OVCAR3 (cell line): ENCODE data around the gene H2AL3.

- RRBS: no CpG with 5 or more reads among the region's 1 CpG
Measured at GRCh38 chrX:37811219-37811948, 31.5 kb downstream of the CYBB start.

DNA sequence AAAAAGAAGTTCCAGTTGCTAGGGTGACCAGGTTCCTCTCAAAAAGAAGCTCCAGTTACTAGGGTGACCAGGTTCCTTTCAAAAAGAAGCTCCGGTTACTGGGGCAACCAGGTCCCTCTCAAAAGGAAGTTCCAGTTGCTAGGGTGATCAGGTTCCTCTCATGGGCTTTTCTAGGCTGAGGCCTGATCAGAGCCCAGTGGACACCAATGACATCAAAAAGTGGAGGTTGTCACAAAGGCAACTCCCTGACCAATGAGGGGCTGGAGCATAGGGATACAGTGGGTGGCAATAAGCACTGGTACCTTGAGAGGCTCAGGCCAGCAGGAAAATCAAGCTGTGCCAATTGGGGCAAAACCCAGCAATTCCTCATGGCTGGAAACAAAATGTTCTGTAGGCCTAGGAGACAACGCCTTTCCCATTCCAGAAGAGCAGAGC lies at the start of gene H2AL3:
H2AL3 (plus strand) TSS at position 297 of the 435 bp plus-strand sequence.
- RRBS: no CpG with 5 or more reads among the region's 2 CpGs

GRCh38 chrX:38803497-38804540 lies 2.6 kb downstream of the MID1IP1 start:
- RRBS: 22% methylated on average over 13 of the region's 73 CpGs

GRCh38 chrX:38804541-38805291 lies 3.5 kb downstream of the MID1IP1 start:
- RRBS: 31% methylated on average over 18 of the region's 70 CpGs

- RRBS: no CpG with 5 or more reads among the region's 6 CpGs
Measured at GRCh38 chrX:38806794-38807407, 5.6 kb downstream of the MID1IP1 start.

DNA sequence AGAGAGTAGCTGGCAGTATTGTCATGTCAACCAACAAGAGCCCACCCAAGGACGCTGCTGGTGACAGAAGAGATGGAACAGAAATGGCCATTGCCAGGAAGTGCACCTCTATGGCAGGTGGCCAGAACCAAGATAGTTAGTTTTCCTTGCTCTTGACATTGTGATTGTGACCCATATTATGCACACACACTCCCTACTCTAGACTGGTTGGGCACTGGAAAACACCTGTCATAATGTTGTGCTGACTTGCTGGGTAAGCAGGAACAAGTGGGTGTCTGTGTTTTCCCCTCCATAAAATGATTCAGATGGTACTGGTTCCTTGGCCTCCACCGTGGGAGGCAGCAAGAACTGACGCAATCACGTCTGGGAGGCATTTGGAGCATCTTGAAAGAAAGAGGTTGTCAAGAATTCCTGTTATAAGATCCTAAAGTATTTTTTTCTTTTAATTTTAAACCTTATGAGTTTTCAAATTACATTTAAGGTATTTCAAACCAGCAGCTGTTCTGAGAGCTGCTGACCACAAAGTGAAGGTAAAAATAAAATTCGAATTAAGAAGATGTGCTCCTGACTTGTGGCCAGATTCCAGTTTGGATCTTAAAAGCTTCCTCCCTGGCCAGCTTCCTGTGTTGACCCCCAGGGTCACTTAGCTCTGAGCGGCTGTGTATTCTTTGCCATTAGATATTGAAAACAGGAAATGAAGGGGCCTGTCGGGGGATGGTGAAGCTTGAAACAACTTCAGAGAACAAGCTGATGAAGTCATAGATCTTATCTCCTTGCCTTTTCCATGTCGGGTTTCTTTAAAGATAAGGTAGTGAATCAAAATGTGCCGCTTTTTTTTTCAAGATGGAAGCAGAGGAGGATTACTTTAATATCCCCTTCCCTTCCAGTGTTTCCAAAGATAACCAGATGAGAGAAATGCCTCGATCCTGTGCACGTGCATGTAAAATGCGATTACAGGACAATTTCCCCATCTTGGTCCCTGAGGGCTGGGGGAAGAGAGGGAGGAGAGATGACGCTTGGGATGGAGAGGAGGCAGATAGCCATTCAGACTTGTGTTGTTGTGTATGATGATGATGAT lies 508.2 kb downstream of the MID1IP1 start:
- RRBS: no CpG with 5 or more reads among the region's 13 CpGs

DNA sequence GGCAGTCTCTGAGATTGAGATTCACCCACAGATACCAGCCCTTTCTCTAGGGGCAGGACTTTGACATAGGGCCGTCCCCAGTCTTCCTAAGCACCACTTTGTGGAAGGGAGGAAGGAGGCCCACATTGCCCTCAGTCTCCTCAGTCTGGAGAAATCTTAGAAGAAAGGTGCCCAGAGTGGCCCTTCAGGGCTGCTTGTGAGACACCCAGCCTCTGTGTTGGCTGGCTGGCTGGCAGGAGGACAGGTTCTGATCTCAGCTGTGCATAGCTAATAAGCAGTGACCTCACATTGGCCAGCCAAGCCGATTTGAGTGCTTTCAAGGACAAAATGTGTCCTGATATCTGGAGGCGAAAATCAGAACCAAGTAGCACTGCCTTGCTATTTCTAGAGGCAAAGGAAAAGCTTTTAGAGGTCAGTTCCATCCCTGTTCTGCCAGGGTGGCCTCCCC lies 211.5 kb downstream of the BCOR start:
- RRBS: no CpG with 5 or more reads among the region's 3 CpGs

- RRBS: no CpG with 5 or more reads among the region's 15 CpGs
Measured at GRCh38 chrX:40007085-40007382, 90.7 kb downstream of the BCOR start.

DNA sequence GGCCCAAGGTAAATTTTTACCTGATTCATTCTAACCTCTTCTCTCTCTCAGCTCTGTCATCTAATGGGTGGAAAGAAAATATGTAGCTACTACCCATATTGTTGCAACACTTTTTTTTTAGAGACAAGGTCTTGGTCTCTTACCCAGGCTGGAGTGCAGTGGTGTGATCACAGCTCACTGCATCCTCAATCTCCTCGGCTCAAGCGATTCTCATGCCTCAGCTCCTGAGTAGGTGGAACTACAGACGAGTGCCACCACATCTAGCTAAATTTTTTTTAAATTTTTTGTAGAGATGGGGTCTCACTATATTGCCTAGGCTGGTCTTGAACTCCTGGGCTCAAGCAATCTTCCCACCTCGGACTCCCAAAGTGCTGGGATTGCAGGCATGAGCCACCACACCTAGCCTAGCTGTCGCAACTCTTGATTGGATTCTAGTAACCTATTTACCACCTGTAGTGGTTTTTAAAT lies 76.6 kb downstream of the BCOR start:
- RRBS: no CpG with 5 or more reads among the region's 5 CpGs

DNA sequence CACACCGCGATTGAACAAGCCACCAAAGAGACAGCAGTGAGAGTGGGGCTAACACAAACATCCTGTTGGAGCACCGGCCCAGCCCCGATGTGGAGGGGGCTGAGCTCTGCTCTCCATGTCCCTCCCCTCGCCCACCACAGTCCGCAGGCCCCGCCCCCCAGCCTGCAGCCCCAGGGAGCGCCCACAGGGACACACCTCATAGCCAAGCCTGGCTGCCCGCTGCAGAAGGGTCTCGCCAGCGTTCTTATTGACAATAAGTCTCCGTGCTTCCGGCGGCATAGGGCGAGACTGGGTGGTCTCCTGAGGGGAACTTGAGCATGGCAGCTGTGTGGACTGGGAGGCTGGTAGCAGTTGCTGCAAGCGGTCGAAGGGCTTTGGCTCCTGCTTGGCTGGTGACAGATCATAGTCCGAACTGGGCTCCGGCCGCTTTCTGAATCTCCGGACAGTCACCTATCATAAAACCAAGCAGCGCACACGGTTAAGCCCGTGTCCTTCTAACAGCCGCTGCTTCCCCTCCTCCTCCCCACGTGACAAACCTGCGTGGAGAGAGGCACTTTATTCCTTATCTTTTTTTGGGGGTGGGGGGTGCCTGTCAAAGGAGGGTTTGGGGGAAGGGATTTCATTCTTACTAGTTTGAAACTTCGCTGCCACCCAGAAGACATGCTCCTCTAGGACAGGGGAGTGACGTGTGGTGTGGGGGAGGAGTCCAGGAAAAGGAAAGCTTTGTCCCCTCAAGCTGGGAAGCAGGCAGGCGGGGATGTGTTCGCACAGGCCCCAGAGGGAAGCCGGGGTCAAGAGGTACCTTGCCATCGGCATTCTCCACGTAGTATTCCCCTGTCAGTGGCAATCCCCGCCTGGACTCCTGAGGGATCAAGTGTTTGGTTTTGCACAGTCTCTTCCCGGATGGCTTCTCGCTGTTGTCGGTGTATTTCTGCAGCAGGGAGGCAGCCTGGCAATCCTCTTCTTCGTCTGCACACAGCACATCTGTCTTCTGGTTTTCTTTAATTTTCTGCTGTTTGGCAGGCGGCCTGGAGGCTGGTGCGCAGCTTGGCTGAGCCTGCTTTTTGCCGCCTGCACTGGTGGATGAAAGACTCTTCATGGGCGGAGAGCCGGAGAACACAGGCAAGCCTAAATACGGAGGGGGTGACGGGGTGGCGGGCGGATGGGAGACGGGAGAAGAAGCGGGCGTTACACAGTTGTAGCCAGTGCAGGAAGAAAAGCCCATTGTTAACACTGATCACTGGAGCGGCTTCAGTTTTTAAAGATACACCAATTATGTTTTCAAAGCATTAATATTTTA lies 35.4 kb downstream of the BCOR start:
- RRBS: 53% methylated on average over 3 of the region's 52 CpGs

DNA sequence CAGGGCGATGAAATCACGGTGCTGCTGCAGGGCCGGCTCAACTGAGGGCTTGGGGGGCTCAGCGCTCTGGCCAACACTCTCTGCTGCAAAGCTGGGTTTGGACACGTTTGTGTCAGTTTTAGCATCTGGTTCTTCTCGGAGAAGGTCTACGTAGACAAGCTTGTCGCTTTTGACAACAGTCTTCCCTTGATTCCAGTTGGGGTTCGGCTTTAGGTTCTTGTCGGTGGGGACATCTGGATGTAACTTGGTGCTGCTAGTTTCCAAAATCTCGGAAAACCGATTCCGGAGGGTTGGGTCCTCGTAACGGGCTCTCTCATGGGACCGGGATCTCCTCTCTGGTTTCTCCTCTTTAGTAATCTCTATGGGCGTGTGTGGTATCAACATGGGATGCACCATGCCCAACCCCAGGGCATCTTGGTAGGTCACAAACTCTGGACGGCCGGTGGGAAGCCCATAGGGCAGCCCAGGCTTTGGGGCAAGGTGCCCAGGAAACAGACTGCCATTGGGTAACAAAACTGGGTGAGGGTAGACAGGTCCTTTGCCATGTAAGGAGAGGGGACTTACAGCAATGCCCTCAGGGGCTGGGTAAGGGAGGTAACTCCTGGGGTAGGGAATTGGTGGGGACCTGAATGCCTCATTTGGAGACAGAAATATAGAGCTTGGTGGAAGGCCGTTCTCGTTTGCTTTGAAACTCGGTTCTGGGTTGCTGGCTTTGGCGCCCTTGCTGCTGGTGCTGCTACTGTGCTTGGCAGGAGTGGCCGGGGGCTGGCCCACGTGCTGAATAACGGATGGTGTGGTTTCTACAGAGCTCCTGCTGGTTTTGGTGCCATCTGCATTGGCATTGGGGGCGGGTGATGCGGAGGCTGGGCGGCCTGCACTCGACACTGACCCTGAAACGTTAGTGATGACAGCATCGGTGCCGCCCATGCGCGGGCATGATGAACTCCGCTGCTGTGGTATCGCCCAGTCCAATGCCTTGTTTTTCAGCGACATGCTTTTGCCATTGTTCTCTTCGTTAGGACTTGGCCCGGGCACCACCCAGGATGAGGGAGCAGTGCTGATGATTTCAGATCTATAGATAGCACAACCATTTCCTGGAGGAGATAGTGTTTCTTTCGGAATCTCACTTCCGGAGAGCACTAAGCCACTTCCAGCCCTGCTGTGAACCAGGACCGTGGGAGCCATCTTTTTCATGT lies 24.6 kb downstream of the BCOR start:
- RRBS: 51% methylated on average over 8 of the region's 43 CpGs

DNA sequence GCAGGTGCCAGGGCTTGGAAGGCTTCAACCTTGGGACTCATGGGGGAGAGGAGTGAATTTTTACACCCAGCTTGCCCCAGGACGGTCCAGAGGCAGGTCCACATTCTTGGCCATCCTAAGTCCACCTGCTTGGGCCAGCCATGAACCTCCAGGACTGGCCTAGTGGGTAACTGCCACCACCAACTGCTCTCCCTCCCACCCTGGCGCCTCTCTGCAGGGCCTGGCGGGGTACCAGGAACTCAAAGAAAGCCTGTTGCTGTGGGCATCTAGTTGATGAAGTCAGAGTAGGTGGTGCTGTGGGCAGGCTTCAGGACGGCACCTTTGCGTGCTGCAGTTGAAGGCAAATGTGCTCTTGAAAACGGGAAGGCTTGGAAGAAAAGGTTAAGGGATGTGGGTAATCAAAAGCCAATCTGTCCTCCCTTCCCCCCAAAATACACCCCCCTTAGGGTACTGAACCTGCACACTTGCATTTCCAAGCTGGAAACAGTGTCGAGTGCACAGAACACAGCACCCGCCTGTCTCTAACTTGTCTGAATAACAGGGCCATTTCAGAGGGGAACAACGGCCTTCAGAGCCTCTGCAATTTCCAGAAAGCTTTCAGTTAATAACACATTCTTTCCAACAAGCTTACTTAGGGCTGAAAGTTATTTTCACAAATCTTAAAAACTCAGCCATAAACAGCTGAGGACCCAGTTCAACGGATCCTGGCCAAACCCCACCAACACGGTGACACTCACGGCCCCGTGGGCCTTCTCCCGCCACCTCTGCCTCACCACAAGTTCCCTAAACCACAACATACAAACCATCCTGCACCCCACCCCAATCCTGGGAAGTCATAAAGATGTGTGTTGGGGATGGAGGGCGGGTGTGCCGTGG lies 11.8 kb downstream of the BCOR start:
- RRBS: no CpG with 5 or more reads among the region's 16 CpGs

- RRBS: 0% methylated on average over 1 of the region's 23 CpGs
Measured at GRCh38 chrX:40090911-40091685, 6.7 kb downstream of the BCOR start.

DNA sequence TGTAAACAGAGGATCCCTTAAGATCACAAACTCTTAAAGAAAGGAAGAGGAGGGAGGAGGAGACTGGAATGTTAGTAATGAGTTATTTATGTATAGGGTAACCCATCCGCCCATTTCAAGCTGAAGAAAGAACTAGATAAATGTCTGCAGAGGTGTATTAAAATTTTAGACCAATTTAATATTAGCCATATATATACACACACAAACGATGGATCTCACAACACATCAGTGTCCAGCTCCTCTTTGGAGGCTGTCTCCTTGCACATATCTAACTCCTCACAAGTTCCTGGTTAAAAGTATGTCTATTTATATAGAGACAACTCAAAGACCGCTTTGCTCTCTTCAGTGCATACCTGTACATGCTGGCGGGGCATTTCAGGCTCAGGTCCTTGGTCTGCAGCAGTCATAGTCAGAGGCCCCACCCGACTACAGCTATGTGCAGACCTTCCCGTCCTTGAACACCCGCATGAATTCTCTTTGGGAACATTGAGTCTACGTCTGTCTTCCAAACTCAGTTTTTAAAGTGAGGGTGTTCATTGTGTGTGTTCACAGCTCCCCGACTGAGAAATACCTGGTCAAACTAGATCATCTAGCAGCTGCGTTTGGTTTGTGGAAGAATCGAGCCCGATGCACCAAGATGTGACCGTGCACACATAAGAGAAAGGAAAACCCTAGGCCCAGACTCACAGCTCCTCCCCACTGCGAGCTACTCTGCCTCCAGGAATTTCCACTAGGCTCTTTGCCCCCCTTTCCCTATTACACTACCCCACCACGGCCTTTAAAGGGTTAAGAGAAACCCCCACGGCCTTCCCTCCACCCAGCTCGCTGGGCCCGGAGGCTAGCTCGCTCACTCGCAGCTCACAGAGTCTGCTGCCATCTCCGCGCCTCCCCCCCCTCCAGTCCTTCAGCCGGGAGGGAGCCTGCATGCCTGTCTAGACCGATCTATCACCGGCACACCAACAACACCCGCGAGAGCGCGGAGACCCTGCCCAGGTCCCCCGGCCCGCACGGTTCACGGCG lies 4.1 kb downstream of the BCOR start:
- RRBS: 28% methylated on average over 13 of the region's 34 CpGs

GRCh38 chrX:40166630-40167835 lies 69.3 kb upstream of the BCOR start:
- RRBS: no CpG with 5 or more reads among the region's 46 CpGs

- RRBS: no CpG with 5 or more reads among the region's 18 CpGs
Measured at GRCh38 chrX:40168794-40169013, 70.9 kb upstream of the BCOR start.

DNA sequence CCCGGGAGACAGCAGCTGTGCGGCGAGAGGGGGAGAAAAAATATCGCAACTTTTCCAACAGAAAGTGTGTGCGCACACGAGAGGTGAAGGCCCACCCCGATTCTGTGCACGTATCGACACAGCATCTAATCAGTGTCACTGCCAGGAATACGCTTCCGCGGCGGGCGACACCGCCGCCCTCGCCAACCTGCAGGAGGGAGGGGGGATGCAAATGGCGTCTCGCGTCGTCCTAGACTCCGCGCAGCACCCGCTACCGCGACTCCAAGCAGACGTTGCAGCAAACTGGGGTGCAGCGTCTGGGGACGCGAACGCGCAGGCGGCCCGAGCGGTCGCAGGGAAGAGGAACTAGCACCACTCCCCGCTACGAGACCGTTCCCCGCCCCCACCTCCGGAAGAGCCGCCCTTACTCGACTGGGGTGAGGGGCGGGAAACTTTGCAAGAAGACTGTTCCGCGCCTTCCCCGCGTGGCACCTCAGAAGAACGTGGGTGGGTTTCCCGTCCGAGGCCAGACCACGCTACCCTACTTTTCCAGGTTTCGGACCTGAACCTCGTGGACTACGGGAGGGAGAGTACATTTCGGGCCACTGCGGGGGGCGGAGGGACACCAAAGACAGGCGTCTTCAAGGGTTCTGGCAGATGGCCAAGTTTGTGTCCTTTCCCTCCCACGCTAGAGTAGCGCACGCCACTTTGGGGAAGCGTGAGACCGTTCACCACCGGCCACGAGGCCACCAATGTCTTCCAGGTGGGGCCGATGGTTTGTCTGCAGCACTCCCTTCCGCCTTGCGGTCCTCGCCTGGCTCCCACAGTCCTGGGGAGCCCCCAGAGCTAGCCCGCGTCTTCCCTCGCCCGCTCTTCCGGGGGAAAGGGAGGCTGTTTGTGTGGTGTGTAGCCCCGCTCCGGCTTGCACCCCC lies 77.9 kb upstream of the BCOR start:
- RRBS: 29% methylated on average over 3 of the region's 77 CpGs

DNA sequence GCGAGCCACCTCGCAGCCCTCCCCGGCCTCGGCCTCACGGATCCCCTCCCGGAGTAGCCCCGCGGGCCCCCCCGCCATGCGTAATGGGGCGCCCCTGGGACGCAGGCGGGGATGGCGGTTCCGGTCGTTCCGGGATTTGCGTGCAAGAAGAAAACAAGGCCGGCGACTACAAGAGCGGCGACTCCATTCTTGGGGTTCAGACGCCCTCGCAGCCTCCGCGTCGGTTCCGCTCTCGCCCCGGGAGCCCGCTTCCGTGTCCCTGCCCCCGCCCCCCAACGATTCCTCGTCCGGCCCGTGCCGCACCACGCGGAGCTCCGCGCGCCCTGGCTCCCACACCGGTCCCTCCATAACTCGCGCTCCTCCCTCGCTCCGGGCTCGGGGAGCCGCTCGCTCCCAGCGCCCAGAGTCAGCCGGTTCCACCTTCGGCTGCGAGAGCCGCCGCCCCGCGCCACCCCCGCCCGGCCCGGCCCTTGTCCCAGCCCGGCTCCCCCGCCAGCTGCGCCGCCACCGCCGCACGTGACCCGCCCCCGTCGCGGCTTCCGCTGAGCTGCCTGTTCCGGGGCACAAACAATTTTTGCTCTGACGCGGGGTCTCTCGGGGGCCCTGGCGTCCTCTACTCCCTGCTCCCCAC lies 78.7 kb upstream of the BCOR start:
- RRBS: 24% methylated on average over 66 of the region's 79 CpGs

DNA sequence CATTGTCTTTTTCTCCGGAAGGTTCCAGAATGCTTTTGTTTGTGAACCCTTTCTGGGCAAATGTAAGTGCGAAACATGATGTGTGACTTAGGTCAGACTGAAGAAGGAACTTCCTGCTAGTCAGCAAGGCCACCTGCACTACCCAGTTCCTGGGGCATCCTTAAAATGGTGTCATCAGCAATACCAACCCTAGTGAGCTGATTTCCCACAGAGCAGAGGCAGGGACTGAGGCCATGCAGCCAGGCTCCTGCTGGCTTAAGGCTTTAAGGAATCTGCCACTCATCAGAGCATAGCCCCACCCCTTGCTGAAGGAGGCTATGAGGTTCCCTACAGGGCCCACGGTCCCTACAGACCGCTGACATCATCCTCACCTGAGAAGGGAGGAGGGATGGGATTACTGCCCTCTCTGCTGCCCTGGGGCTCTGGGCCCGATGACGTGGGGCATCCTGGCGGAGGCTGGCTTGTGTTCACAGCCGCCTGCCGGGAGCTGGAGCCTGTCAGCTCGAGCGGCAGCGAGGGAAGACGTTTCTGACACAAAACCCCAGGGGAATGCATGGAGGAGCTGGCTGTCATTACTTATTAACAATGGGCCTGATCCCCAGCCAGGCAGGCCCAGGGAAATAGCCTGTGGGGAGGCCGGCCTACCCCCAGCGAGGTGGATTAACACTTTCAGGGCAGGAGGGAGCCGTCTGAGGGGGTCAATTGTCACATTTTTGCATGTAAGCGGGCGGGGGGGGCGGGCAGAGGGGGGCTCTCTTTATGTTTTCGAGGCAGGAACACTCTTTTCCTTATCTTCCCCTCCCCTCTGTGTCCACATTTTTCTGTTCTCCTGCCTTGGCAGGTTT lies 106.6 kb upstream of the ATP6AP2 start:
- RRBS: no CpG with 5 or more reads among the region's 20 CpGs

DNA sequence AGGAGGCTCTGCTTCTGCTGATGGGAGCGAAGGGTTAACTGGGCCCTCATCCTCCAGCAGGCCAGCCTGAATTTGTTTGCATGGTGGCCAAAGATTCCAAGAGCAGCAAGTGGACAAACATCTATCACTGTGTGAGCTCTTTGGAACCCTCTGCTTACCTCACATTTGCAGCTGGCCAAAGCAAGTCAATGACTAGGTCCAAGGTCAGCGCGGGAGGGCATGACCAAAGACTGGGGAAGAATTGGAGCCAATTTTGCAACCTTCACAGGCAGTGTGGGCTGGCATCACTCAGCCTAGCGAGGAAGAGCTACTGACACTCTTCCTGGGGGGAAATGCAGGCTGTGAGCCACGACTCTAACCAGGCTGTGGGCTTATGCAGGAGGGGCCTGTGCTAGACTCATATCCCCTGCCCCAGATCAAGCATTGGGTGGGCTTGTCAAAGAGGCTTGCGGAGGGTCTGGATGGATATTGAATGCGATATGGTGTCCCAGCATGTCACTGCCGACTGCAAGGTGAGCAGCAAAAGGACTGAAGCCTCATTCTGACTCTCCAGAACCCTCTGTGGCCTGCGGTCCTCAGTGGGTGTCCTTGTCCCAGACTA lies 67.6 kb upstream of the ATP6AP2 start:
- RRBS: no CpG with 5 or more reads among the region's 9 CpGs